Parietal lobe (tissue), 2 donors: ENCODE results near the genes TMPRSS13 and TMPRSS4.

DNA sequence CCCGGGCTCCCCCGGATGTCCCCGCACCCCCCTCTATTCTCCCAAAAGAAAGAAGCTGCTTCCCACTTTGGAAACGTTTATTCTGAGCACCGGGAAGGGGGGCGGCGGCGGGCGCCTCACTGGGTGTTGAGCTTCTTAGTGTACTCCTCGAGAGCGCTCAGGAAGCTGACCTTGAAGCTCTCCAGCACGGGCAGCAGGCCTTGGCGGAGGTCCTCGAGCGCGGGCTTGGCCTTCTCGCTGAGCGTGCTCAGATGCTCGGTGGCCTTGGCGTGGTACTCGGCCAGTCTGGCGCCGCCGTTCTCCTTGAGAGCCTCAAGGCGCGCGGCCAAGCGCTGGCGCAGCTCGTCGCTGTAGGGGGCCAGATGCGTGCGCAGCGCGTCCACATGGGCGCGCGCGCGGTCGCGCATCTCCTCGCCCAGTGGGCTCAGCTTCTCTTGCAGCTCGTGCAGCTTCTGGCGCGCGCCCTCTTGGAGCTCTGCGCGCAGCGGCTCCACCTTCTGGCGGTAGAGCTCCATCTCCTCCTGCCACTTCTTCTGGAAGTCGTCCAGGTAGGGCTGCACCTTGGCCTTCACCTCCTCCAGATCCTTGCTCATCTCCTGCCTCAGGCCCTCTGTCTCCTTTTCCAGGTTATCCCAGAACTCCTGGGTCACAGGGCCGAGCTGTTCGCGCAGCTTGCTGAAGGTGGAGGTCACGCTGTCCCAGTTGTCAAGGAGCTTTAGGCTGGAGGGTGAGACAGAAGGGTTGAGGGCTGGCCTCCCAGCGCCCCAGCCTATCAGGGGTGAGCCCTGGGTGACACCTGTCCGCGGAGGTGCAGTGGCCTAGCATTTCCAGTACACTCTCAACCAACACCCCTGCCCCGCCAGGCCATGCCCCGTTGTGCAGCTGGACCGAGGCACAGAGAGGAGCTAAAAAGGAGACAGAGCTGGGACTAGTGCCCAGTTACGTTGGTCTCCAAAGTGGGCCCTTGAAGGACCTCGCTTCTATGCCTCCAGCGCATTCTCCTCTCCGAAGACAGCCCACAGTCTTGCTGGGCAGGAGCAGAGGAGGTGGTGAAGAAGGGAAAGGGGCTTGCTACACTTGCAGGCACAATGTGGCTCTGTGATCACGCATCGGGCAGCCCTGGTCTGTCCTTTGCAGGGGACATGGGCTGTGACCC is 1.4 kb downstream of the APOA1 start:
- RAMPAGE, long total RNA: no peak

DNA sequence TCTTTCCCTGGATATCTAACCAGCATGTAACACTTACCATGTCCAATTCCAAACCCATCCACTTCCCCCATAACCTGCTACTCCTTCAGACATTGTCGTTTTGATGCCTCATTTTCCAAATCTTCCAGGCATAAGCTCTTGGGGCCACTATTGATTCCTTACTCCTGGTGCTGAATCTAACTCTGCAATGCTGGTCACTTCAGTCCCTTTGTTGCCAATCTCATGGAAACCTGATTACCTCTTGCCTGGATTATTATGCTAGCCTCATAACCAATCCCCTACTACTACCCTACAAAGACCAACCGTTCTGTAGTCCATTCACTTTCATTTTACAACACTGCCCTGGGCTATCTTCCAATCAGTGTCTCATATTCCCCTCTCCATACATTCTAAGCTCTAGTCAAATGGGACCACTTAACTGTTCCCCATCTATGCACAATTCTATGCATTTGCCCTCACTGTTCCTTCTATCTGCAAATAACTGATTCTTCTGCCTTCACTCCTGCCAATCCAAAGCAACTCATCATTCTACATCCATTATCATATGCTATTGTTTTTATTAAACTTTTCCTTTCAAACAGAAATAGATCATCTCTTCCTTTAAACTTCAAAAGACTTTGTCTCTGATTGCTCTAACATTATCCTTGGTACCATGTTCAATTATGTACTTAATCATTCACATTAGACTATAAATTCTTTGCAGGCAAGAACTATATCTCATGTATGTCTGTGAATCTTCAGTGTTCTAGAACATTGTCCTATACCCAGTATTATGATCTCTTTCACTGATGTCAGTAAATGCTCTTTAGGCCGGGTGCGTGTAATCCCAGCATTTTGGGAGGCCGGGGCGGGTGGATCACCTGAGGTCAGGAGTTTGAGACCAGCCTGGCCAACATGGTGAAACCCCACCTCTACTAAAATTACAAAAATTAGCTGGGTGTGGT is 12.8 kb upstream of the APOA1 start:
- RAMPAGE, long total RNA: no peak

DNA sequence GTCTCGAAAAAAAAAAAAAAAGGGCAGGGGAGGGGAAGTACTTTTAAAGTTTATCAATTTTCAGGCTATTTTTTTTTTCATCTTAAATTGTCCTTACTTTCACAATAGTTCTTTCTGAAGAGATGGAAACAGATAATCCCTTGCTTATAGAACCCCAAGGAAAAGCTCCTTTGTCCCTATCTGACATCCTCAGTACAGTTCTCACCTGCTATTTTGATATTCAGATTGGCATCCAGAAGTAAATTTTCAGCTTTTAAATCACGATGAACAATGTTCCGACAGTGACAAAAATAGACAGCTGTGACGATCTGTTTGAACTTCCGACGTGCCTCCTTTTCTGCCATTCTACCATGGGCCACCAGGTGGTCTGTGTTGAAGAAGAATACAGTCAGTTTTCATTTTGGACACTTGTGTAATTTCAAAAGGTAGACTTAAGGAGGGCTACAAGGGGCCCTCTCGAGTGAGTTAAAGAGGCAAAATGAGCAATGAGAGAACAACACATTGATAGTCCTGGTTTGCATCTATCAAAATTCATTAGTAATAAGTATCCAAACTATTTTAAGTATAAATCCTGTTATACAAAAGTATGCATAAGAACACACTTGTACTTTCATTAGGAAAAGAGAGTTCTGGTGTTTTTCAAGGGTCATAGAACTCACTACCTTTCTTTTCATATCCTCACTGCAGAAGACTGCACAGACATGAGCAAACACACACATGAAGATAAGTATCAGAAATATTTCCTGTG is 89.8 kb upstream of the APOA1 start:
- RAMPAGE, long total RNA: no peak

GRCh38 chr11:116945729-116946558 is 108.5 kb upstream of the APOA1 start:
- RAMPAGE, long total RNA: no peak

- RAMPAGE, long total RNA: no peak
These were observed 115.2 kb upstream of the APOA1 start for GRCh38 chr11:116952584-116953142.

GRCh38 chr11:116981466-116981841 is 116.8 kb downstream of the SIK3 start:
- RAMPAGE, long total RNA: no peak

DNA sequence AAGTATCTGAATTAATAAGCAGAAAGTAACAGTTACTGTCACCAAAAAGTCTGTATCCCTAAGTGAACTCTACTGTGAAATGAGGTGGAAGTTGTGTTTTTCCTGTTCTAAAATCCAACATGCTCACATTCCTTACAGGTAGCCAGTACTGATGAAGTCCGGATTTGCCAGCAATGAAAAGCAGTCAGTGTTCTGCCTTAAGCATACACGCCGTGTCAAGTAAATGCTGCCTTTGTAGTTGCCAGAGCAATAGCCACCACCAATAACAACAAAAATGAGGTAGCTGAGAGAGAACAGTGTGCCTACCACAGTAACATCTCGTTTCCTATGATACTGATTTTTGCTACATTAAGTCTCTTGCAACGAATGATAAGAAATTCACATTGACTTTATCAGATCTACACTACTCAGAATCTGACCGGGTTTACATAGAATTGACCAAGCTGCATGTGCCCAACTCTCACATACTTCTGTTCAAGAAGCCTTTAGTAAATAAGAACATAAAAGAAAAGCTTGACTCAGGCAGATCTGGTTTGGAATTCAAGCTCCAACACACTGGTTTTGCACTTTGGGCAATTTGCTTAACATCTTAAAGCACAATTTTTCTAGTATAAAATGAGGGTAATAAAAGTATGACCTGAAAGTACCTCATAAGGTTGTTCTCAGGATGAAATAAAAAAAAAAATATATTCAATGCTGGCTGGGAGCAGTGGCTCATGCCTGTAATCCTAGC is 95.3 kb downstream of the SIK3 start:
- RAMPAGE, long total RNA: no peak

- RAMPAGE, long total RNA: no peak
These were observed 7.2 kb downstream of the SIDT2 start for GRCh38 chr11:117185585-117186386.

- RAMPAGE, long total RNA: no peak
These were observed 6.9 kb downstream of the TAGLN start for GRCh38 chr11:117206064-117206559.

DNA sequence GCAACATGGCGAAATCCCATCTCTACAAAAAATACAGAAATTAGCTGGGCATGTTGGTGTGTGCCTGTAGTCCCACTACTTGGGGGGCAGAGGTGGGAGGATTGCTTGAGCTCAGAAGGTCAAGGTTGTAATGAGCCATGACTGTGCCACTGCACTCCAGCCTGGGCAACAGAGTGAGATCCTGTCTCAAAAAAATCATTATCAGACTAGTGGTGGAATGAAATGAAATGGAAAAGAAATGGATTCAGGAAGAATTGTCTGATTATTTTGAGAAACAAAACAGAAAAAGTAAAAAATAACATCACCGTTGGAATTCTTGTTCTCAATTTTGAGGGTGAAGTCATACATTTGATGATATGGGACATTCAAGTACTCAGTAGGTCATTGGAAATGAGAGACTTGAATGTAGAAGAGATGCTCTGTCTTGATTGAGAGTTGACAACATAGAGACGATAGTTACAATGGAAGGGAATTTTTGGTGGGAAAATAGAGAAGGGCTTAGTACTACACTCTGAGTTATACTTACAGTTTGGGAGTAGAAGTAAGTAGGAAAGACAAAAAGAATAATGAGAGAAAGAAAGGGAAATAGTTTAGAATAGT is 24.8 kb downstream of the RNF214 start:
- RAMPAGE, long total RNA: no peak

DNA sequence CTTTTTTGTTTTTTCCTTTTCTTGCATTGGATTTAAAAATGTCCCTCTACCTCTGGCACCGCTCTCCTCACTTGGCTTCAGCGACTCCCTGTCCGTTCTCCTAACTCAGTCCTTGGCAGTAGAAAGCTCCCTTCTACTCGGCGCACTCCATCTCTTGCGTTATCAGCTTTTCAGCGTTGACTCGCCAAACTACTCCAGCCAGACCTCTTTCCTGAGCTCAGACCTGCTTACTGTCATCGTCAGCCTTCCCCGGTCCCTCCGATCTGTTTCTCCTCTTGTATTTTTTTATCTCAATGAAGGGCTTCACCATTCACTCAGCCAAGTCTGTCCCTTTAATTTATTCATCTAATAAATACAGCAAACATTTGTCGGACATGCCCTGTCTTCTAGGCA is 751 bp downstream of the CEP164 start:
- RAMPAGE, long total RNA: no peak

- RAMPAGE, long total RNA: no peak
These were observed 207.8 kb downstream of the CEP164 start for GRCh38 chr11:117535133-117536188.

- RAMPAGE, long total RNA: no peak
These were observed 73.4 kb downstream of the DSCAML1 start for GRCh38 chr11:117723506-117724212.

- RAMPAGE, long total RNA: no peak
These were observed 21.9 kb downstream of the TMPRSS13 start for GRCh38 chr11:117907105-117907879.

DNA sequence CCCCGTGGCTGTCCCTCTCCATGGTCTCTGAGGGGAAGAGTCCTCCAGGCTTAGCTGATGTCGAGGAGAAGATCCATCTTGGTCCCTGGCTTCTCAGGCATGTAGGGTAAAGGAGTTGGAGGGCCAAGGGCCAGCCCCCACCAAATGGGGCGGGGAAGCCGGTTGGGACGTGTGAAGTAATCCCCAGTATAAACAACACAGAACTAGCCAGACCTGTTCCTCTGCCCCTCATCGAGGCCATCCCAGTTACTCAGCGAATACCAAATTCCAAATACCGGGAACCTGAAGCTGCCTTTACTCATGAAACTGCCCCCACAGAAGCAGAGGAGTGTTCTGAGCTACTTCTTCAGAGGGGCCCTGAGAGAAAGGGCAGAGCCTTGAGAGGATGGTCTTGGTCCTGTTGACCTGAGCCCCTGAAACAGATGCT is at the start of gene TMPRSS13:
Gene TMPRSS13, minus strand, starts transcription at position 117 of the 427 bp plus-strand sequence.
- RAMPAGE, long total RNA: no peak

DNA sequence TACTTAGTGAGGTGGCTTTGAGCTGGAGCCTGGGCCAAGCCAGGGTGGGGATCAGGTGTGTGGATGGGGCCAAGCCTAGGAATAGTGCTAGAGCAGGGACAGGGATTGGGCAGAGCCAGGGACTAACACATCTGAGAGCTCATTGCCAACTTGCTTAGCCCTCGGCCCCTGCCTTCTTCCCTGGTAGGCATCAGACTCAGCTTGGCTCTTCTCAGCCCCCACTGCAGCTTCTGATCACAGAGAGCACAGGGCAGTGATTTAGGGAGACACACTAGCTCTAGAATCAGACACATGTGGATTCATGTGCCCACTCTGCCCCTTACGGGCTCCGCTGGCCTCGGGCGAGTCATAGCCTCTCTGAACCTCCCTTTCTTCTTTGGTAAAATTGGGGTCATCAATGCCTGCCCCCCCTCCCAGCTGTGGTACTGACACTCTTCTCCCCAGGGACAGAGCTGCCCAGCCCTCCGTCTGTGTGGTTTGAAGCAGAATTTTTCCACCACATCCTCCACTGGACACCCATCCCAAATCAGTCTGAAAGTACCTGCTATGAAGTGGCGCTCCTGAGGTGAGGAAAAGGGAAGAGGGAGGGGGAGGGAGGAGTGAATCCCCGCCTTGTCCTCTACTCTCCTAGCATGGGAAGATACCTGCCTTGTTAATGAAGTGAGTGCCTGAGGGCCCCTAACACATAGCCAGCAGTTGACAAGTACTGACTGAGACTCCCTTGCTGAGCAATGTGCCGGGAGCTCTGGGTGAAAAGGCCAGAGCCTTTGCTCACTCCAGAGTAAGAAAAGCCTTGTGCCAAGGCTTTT is 1.9 kb downstream of the IL10RA start:
- RAMPAGE, long total RNA: no peak

DNA sequence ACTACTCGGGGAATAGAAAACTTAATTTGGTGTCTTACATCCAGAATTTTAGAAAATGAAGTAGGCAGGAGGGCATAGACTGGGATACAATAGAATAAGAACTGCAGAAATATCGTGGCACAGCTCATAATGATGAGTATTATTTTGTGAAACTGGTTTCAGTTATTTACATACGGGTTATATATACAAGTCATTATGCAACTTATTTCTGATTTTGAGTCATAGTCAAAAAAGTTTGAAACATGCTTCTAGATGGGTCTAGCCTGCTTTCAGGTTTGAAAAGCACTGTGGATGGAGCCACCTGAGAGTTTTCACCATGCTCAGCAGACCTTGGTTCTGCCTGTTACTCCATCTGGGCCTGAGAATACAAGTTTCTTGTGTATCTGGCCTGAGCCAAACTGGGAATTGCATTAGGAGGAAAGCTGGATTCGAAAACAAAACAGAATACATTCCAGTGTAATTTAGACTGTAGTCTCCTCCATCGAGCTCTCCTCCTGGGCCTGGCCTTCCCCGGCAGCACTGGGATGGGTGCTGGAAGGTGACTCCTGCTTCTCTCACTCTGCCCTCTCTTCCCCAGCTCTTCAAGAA is 12.0 kb downstream of the IL10RA start:
- RAMPAGE, long total RNA: no peak

- RAMPAGE, long total RNA: no peak
These were observed 30.8 kb upstream of the TMPRSS4 start for GRCh38 chr11:118045897-118046624.

DNA sequence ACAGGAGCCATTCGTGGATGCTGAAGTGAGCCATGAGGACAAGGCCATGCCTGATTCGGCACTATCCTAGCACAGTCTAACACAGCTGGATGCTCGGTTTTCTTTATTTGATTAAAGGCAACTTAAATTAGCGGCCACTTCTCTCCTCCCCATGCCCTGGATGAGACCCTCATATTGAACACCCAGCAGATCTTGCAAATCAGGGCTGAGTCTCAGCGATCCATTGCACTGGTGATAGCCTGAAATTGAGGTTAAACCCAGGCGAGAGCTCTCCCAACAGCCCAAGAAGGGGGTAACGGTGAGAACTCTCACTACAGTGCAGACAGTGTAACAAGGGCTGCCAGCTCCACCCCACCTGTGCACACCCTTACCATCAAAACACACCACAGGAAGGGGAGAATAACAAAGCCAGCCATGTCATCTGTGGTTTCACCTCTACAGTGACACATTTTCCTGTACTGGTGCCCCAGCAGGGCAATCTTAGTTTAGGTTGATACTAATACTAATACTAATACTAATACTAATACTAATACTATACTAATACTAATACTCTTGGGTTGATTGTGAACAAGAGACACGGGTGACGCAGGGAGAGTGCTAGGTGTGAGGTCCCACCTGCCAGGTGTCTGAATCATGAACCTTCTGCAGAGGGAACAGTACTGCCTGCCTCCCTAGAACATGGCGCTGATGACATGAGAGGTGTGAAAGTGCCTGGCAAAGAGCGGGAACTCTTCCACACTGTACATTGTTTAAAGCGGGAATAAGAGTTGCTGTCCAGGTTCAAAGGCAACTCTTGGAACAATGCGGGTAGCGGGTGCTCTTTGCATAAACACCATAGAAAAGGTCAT is 25.3 kb upstream of the TMPRSS4 start:
- RAMPAGE, long total RNA: no peak

GRCh38 chr11:118076397-118077523 is at the start of gene TMPRSS4:
Gene TMPRSS4 (plus strand): TSS chr11:118077078.
- RAMPAGE, long total RNA: no peak